GM23338 (cell line): ENCODE data around the gene SMIM43.

DNA sequence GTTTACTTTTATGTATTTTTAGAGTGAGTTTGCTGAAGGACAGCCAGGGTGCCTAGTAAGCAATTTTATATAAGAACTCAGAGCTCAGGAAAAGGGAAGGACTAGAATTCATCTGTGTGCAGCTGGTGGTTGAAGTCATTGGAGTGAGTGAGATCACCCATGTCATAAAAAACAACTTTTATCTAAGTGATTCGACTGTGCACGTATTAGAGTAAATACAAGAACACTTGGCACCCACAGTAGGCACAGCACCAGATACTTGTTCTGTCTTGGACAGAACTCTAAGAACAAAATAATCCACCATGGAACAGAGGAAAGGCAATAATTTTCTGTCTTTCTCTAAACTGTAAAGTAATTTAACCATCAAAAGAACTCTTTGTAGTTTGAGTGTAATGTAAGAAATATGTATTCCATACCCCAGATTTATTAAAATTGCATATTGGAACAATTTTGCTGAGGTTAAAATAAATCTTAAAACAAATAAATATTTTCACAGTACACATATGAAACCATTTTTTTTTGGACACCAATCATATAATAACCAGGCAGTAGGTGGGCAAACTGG is 31.7 kb downstream of the SYNPO2 start:
- PRO-cap: no peak
- RAMPAGE, long total RNA: no peak

- PRO-cap: no peak
- RAMPAGE, long total RNA: no peak
These were observed 71.0 kb downstream of the SYNPO2 start for GRCh38 chr4:118959687-118960055.

DNA sequence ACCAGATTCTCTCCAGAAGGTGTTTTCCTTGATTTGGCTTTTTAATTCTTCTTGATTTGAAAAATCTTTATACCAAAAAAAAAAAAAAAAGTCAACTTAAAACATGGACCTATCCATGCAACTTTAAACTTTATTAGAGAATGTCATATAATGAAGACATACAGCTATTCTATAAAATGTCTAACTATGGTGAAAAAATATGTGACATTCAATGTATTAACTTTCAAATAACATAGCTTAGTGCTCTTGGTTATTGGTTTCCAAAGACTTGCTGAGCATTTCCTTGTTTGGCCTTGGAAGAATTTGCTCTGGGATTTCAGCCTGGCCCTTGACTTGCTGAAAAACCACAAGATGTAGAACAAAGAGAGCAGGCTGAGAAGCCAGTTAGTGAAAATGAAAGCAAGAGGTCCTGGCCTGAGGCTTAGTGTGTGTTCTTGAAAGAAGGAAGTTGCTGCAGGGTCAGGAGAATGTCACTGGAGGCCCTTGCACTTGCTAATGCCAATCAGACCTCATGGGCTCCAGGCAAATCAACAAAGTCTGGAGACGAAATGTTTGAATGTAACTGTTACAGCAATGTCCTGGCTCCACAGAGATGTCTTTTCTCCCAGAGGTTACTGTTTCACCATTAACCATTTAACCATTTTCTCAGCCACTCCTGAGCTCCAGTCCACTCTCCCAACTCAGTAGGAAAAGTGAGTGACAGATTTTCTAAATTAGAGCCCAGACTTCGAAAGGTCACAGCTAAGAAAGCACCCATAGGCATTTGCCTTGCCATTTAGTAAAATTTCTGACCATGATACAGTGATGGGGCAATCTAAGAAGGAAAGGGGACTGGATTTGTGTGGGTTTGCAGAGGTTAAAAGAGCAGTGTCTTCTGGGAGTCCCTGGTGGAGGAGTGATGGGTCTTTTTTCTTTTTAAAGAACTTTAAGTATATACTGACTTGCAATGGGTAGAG is 79.4 kb downstream of the SYNPO2 start:
- PRO-cap: no peak
- RAMPAGE, long total RNA: no peak

DNA sequence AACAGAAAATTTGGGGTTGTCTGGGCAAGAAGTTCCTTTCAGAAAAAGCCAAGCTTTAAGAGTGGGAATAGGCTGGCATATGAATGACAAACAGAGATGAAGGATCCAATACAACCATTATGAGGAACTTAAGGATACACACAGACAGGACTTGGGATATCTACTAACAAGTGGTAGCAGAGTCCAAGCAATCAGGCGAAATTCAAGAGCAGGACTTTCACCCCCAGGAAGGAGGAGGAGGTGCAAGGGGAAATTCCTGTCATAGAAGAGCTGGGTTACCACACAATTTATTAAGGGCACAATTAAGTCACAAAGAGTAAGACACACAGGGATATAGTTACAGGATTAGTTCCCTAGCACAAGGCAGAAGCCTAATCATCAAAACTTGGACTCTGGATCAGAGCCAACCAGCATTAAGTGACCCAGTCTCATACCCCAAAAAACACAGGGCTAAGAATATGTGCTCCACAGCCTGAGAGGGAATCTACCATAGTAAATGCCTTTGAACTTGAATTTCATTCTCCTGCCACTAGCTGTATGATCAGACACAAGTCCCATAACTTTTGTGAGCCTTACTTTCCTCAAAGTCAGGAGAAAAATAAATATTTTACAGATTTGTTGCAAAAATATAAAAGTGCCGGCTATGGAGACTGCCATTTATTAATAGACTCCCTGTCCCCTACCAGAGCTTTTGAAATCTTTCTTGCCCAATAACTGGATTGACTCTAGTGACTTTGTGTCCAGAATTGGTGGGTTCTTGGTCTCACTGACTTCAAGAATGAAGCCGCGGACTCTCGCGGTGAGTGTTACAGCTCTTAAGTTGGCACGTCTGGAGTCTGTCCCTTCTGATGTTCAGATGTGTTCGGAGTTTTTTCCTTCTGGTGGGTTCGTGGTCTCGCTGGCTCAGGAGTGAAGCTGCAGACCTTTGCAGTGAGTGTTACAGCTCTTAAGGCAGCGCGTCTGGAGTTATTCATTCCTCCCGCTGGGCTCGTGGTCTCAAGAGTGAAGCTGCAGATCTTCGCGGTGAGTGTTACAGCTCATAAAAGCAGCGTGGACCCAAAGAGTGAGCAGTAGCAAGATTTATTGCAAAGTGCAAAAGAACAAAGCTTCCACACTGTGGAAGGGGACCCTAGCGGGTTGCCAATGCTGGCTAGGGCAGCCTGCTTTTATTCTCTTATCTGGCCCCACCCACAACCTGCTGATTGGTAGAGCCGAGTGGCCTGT is 87.1 kb downstream of the SYNPO2 start:
- PRO-cap: no peak
- RAMPAGE, long total RNA: no peak

- PRO-cap: no peak
- RAMPAGE, long total RNA: no peak
These were observed 105.3 kb downstream of the SYNPO2 start for GRCh38 chr4:118993816-118994538.

- PRO-cap: no peak
- RAMPAGE, long total RNA: no peak
These were observed 122.3 kb downstream of the SYNPO2 start for GRCh38 chr4:119011074-119011305.

- PRO-cap: no peak
- RAMPAGE, long total RNA: no peak
These were observed 88.7 kb upstream of the MYOZ2 start for GRCh38 chr4:119046774-119047495.

DNA sequence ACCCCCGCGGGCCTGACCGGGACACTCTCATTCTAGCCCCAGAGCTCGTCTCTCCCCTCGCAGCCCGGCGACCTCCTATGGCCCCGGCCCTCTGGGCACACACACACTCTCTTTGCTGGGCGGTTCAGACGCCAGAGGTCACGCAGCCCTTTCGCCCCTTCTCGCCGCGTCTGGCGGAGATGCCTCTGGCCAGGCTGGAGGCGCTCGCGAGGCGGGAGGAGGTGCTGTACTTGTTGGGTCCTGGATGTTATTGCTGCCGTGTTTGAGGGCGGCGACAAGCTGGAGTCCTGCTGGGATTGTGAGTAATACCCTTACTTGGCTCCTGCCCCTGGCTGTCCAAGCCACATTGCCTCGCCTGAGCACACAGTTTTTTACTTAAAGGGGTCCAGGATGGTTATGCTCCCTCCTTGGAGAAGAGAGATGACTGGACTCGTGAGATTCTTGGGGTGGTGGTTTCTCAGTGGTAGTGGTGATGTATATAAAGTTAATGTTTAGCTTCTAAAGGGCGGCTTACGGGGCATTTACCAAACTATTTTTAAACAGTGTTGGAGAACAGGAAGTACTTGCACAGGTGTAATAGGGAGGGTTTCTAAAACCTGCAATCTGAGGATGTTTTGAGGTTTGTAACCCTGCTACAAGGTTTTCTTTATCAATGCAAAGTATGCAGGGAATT is 544 bp downstream of the USP53 start:
- PRO-cap: bidirectional peak, plus-strand start at position 30 of the sequence, minus-strand start at position 78 of the sequence; bidirectional peak, plus-strand start at position 335 of the sequence, minus-strand start at position 172 of the sequence
- RAMPAGE, long total RNA: no peak

- PRO-cap: no peak
- RAMPAGE, long total RNA: no peak
These were observed 33.4 kb downstream of the C4orf3 start for GRCh38 chr4:119266938-119267572.

DNA sequence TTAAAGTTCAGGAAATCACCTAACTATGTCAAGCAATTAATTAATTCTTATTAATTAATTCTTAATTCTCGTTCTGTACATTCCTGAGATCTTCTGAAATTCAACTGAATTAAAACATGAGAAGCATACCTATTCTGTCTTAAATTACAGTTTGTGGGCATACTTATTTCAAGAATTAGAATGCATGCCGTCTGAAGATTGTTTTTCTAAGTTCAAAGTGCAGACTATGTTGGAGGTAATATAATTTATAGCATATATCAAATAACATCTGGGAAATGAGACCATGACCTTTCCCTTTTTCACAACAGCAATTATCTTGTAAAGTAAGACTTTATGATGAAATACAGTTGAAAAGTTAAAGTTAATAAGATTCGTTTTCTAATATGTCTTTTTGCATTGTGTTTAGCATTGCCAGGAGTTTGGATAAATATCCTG is 291 bp upstream of the FABP2 start:
- PRO-cap: no peak
- RAMPAGE, long total RNA: no peak

DNA sequence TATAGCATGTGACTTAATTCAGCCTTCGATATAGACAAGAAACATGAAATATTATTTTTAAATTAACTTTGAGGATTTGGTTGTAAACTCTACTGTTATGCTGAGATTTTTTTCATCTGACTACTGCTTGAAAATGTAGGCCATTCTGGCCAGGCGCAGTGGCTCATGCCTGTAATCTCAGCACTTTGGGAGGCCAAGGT is 24.3 kb downstream of the TNIP3 start:
- PRO-cap: no peak
- RAMPAGE, long total RNA: no peak

GRCh38 chr4:121764191-121765486 is at the start of gene SMIM43:
Gene SMIM43 (minus strand): TSS chr4:121765164.
- PRO-cap: bidirectional peak, plus-strand start at chr4:121764907, minus-strand start at chr4:121764900
- RAMPAGE, long total RNA: no peak

- PRO-cap: no peak
- RAMPAGE, long total RNA: no peak
These were observed 1.3 kb upstream of the BLTP1 start for GRCh38 chr4:122150762-122151250.

- PRO-cap: no peak
- RAMPAGE, long total RNA: no peak
These were observed 31.3 kb upstream of the ADAD1 start for GRCh38 chr4:122347345-122347991.

DNA sequence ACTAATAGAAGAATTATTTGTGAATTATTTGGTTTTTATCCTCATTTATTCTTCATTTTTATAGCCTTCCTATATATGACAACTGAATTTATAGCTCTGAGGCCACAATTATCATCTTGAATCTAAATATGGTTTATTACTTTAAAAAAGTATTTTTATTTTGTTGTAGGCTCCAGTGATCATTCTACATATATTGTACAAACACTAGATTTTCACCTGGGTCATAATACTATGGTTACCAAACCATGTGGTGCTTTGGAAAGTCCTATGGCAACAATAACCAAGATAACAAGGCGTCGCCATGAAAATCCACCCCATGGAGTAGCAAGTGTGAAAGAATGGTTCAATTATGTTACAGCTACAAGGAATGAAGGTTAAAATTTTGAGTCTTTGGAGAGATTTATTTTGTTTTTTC is 25.2 kb upstream of the ADAD1 start:
- PRO-cap: no peak
- RAMPAGE, long total RNA: no peak

DNA sequence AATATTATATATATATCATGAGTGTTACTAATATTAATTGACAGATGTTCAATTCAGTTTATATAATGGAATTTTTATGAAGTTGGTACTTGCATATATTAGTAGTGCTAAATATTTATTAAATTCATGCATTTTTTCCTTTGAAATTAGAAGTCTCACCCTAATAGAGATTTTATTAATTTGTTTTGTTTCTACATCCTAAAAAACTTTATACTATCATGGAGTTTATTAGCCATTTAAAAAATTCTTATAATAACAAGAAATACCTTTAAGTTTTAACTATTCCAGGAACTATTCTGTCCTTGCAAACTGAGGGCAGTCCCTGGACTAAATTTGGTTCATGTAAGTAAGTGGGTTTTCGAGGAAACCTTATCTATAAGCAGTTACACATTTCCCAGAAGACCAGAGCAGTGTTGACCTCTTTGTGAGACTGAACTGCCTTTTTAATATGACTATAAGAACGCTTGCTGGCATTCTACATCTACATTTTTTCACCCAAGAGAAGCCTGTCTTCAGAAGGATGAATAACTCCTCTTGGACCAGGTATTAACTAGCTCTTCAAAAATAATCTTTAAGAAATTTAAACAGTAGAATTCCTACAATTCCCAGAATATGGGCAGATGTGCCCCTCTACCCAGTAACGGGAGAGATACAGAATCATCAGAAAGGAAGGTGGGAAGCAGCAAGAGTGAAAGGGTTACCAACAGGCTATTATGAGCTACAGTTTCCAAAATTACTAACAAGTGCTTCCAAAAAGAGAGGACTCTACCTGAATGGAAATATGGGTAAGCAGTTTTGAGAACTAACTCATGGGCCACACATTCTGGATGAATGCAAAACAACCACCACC is 17.1 kb downstream of the BBS12 start:
- PRO-cap: no peak
- RAMPAGE, long total RNA: no peak

DNA sequence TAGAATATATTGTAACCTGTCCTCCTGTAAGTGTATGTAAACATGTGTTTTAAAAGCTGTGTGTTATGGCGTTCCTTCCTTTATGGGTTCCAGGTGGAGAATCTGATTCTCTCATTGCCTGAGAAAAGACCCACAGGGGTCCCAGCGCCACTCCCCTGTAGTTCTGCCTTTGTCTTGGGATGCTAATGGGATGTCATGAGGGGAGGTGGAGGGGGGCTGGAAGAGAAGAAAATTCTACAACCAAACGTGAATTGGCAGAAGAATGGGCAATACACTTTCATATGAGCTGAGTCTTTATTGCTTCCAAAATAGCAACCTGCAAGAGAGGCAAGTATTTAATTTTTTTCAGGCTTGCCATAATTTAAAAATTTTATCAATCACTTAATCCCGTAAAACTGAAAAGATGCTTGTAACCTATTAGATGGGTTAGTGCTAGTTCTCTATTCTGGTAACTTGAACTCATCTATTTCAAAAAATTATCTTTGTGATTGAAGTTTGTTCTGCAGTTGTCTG is 1.8 kb downstream of the FGF2 start:
- PRO-cap: no peak
- RAMPAGE, long total RNA: no peak

GRCh38 chr4:123338538-123338962 is 58.0 kb upstream of the SPRY1 start:
- PRO-cap: no peak
- RAMPAGE, long total RNA: no peak

GRCh38 chr4:123340119-123340791 is 56.3 kb upstream of the SPRY1 start:
- PRO-cap: no peak
- RAMPAGE, long total RNA: no peak

GRCh38 chr4:123352583-123352927 is 44.0 kb upstream of the SPRY1 start:
- PRO-cap: no peak
- RAMPAGE, long total RNA: no peak